ENCODE results near the genes IVD and CHST14.

DNA sequence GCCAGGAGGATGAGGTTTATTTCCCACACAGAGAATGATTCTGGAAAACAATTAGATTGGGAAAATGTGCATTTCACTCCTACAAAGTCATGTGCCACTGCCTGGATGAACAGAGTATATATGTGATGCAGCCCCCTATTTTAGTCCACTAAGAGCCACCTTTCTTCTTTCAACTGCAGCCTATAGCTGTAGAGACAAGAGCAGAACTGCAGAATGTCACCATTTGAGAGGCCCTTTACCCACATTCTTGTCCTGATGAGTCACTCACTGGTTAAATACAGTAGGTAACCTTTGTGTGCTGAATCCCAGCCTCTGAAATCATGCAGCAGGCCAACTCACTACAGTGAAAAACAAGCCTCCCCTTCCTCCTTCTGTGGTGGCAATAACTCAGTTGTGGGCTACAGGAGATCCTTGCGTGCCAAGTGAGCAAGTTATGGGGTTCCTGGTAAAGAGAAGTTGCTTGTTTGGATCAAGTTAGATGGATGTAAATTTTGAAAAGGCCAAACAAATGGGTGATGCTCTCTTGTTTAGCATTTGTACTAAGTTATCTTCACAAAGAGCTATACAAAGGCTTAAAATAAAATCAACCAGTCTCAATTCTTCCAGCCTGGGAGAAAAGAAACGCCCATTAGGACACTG, 452.6 kb upstream of the THBS1 start:
- RRBS, result no CpG with 5 or more reads among the region's 2 CpGs

DNA sequence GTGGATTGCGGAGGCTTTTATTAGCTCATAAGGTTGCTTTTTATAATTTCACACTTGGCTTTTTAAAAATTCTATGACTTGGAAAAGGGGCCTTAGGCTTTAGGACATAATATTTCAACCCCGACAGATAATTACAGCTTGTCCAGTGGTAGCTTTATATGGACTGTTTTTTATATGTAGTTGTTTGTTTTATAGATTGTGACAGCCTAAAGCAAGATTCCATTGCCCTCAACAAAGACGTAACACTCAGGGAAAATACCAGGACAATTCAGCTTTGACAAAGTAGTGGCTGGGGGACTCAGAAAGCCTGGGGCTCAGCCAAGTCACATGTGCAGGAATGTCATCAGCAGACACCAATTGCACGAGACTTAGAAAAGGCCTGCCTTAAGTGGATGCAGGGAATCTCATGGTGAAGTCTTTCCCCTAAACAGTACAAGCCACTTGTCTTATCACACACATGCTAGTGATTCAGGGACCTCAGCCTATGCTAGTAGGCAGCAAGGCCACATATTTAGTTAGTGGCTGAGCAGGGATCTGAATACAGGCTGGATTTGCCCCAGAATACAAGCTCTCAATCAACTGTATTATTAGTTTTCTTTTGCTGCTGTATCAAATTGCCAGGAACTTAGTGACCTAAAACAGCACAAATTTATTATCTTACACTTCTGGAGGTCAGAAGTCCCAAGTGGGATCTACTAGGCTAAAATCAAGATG, 381.8 kb upstream of the THBS1 start:
- RRBS, result no CpG with 5 or more reads among the region's 4 CpGs

DNA sequence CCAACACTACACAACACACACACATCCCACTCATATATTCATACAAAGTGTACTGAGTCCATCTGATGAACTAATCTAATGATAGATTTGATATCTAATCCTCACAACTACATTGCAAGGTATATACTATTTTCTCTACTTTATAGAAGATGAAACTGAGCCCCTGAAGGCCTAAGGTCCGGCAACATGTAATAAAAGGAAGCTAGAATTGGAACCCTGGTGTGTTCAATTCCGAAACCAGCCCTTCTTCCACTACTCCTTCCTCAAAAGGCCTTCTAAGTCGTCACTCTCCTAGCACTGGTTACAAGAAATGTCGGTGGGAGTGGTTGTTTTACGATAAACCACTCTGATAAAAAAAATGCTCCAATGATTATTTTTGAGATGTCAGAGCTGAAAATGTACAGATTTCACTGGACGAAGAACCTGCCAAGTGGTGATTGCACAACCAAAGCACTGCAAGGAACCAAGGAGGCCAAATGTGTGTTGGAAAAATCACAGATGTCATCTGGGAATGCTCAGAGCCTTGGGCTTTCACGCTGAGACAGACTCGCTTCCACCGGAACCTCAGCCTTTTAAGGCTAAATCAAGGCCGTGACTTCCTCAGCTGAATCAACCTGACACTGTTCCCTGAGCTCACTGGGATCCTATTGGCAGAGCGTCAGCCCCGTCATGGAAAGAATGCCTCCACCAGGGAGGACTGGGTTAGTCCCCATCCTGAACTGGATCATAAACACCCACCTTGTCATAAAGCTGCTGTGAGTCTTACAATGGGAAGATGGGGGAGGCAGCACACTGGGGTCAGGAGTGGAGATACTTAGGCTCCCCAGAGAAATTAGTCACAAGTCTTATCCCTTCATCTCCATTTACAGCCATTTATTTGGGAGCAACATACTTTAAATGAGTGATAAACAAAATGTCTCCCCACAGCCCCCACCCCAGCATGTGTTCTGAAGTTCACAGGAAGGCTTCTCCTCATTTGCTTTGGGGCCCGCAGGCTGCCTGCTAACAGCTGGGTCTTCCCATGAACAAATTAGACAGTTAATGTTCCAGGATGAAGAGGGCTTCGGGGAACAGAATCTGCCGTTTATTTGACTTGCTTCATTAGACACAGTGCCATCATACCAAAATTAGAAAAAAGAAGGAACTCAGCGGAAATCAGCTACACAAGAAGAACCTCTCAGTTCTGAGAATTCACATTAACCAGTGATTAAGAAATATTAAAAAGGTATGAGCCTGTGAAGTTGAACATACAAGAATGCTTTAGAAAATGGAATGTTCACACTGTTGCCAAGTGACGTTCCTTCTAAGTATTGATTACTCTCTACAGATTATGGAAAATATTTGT, 107.9 kb upstream of the THBS1 start:
- RRBS, result no CpG with 5 or more reads among the region's 17 CpGs

DNA sequence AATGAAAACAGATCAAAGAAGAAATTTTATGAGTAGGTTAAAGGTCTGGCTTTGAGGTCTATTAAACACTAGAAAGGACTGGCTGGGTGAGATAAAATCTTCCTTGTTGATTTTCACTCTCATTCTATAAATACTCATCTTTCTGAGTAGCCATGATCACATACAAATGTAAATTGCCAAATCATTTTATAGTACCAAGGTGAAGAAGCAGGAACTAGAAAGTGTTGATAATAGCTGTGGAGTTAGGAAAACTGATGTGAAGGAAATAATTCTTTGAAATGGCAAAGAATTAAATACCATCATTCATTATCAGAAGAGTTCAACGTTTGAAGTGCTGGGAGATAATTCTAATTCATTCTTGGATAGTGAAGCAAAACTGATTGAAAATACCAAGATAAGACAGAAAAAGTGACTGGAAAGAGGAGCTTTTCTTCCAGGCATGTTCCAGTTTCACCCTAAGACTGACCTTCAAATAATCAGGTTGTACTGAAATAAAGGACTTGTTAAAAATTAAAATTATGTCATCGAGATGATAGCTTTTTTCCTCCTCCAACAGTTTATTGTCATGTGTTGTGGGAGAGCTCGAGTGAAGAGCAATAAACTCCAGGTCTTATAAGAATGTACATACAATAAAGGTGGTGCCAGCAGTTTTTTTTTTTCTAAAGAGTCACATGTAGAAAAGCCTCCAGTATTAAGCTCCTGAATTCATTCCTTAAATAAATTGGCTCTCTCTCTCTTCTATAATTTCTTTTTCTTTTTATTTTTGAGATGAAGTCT, 17.5 kb downstream of the THBS1 start:
- RRBS, result no CpG with 5 or more reads among the region's 3 CpGs

DNA sequence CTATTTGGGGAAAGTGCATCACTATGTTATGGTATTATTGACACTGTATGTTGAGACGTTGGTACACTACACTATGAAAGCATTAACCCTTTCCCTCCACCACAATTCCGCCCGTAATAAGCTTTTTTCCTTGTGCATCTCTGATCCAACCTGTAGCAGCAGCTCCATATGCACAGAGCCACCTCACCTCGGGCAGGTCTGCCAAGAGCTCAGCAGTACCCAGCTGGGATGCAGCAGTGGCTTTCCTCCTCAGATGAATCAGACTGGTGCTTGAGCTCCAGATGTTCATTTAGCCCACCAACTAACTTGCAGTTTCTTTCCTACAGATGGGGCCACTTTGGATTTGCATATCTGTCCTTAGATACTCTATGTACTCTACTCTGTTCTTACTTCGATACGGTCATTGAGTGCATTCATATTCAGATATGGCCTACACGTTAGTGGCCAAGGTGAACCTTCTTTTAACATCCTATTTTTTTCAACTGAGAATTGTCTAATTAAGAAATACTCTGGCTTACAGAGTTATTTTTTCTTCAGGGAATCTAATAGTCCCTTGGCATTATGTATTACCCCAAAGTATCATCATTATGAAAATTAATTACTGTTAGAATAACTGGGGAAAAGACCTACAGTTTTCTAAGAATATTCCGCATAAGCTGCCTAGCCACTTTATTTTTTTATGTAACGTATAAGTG, 14.9 kb upstream of the FSIP1 start:
- RRBS, result no CpG with 5 or more reads among the region's 9 CpGs

DNA sequence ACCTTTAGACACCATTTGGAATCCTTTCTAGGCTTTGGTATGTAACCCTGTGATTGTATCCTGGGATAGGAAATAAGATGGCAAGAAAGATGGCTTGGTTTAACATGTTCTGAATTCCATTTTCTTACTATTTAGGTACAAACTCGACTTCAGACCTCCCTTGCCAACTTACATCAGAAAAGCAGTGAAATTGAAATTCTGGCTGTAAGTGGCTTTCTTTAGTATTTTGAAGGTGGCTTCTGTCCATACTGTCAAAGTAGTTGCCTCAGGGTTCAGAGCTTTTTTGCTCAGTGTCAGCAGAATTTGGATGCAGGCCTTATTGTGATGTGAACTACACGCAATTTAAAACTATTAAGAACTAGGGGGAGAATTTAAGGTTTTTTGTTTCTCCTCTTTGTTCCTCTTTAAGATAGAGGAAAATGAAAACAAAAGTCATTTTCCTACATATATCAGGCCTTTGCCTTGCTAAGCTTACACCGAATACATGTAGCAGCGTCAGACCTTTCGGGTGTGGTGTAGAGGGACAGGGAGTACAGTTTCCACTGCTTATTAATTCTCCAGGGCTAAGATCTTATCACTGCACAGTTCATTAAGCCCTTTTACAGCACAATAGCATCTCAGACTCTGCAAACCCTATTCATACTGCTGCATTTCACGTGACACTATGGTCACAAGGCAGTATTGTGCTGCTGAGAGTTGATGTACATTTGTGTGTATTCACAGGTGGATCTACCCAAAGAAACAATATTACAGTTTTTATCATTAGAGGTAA, 6.8 kb downstream of the SRP14 start:
- RRBS, result no CpG with 5 or more reads among the region's 6 CpGs

- RRBS, result no CpG with 5 or more reads among the region's 5 CpGs
Measured at GRCh38 chr15:40051557-40052084, 12.6 kb upstream of the SRP14 start.

DNA sequence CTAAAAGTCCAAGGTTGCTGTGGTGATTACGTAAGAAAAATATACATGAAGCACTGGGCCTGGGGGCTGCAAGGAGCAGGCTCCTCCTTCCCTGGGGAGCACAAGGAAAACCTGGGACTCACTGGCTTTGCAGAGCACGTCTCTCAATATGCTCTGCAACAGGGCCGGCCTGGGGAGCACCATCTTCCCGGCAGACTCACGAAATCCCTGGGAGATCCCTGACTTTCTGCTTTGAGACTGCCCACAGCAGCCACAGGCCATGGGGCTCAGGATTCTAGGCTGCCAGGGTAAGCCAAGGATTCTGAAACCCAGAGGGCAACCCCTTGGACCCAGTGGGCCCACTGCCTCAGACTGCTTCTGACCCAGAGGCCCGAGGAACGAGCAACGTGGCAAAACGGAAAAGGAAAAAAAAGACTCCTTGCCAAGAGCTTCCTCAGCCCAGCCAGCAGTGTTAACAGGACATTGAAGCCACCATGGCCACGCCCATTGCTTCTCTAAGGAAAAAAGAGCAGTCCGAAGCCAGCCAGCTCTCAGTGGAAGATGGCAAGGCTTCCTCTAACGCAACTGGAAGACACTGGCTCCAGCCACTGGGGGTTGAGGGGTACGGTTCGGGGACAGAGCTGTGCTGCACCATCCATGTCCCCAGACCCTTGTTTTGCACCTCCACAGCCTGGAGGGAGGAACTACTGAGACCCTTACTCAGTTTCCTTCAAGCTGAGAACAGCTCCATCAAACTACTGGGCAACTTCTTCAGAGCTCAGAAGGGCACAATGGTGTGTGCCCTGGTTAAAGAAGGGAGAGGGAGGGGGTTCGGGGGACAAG, 10.8 kb downstream of the BMF start:
- RRBS, result no CpG with 5 or more reads among the region's 15 CpGs

GRCh38 chr15:40282065-40282506, 778 bp downstream of the ANKRD63 start:
- RRBS, result no CpG with 5 or more reads among the region's 60 CpGs

DNA sequence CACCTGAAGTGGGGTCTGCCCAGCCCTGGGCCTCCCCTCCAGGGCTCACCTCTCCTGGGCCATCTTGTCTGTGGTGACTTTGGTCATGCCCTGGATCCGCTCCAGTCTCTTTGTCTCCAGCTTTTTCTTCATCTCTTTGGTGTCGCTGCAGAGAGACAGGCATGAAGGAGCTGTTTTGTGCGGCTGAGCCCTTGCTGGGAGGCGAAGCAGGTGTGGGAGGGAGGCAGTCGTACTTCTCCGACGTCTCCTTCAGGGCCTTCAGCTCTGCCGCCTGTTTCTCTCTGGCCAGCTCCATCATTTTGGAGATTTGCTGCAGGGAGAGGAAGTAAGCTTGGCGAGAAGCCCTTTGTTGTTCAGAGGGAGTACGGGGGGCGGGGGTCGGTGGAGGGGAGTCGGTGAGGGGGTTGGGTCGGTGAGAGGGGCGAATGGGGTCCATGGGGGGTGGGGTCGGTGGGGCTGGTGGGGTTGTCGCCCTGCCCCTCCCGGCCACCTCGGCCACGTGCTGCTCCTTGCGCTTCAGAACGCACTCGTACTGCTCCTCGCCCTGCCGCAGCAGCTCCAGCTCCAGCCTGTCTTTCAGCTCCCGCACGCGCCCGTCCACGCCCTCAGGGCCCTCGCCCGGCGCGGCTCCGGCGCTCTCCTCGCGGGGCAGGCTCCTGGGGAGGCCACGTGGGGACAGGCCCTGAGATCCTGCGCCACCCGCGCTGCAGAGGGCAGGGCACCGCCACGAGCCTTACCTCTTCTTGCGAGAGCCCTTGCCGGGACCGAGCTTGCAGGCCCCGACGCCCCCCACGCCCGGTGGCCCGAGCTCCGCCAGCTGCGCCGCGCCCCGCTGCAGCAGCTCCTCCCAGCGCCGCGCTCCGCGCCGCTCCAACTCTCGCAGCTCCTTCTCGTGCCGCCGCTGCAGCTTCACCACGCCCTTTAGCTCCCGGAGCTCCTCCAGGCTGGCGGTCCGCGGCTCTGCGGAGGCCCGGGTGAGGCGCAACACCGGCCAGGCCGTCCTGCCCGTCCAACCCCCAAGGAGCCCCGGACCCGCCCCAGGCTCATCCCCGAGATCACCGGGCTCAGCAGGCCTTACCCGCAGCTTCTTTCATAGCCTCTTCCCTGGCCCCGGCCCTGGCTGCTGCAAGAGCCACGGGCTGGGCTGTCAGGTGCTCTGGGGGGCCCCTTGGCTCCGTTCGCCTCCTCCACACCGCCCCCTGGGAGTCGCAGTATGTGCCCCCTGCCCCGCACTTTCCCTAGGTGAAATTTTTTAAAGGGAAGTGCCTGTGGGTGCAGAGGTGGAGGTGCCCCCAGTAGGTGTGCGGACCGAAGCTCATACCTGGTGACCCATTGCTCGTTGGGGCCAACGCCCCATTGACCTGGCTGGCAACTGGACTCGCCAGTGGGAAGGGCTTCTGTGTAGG, 8.2 kb upstream of the ANKRD63 start:
- RRBS, result 4% methylated on average over 19 of the region's 95 CpGs

GRCh38 chr15:40296526-40297193, 11.1 kb downstream of the PLCB2 start:
- RRBS, result no CpG with 5 or more reads among the region's 6 CpGs

DNA sequence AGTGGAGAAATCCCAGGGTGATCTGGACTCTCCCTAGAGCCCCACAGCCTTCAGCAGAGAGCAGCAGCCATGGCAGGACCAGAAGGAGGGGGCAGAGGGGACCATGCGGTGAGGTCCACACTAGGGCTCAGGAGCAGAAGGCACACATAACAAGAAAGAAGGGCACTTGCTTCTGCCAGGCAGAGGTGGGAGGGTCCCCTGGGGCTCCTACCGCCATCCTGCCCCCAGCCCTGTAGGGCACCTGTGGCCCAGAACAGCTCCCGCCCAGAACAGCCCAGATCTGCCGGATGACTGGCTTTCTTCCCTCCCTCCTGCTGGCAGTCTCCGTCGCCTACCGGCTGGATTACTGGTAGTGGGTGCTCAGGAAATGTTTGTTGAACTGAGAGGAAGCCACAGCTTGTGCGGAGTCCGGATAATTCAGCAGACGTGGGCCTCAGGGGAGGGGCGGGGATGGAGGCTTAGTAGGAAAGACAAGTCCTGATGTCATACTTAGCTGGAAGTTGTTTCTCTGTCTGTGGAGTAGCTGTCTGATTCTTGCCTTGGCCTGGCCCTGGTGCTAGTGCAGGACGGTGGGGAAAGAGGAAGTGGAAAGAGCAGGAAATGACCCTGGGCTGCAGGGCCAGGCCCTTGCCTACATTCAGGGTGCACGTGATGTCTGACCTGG, 6.8 kb downstream of the CCDC9B start:
- RRBS, result 1% methylated on average over 6 of the region's 13 CpGs

DNA sequence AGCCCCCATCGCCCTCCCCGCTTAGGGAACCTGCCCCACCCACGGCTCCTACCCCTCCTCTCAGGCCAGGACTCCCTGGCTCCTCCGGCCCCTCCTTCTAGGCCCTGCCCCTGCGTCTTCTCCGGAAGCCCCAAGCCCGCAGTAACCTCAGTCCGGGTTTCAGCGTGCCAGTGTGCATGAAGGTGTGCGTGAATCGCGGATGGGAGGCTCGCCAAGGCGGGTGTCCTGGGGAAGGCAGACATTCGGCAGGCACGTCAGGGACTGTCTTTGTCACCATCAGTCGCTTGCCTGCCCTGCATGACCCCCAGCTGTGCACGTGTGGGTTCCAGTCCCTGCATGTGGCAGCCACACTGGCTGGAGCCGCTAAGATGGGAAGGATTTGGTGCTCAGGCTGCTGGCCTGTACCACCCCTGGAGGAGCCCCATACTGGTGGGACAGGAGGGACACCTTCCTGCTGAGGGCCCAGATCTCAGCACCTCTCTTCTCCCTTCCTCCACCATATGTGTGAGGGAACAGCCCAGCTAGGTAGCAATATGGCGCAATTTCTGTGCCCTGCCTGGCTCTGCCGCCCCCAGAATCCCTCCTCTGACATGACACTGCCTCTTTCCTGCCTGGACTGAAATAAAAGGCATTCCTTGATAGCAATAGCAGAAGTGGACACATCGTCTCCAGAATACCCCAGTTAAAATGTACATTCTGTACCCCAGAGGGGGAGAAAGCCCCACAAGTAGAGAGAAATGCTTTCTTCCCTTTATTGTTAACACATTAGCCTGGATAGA, 818 bp downstream of the DISP2 start:
- RRBS, result 10% methylated on average over 2 of the region's 22 CpGs

GRCh38 chr15:40405460-40406001, at the start of gene IVD:
TSS of gene IVD (plus strand) at chr15:40405795.
- RRBS, result no CpG with 5 or more reads among the region's 37 CpGs

GRCh38 chr15:40420712-40421169, 15.1 kb downstream of the IVD start:
- RRBS, result no CpG with 5 or more reads among the region's 4 CpGs

GRCh38 chr15:40470473-40471305, at the start of gene CHST14:
TSS of gene CHST14 (plus strand) at chr15:40470984.
- RRBS, result 2% methylated on average over 52 of the region's 72 CpGs

DNA sequence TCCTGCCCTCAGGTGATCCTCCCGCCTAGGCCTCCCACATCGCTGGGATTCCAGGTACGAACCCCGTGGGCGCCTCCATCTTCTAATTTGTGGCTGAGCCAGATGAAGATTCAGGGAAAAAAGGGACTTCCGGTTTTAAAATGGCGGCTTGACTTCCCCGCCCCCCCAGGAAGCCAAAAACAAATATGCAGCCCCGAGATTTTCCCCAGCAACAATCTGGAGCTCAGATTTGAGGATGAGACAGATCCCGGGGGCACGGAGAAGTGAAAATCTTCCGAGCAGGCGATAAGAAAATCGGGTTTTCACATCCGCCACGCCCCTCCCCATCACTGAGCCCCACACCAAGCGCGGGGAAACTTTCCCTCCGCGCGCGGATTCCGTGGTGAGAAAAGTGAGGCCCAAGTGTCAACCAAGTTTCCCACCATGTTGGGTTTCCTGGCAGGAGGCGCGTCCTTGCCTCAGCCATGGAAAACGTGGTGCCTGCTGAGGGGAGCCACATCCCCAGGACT, 15.5 kb downstream of the CHST14 start:
- RRBS, result no CpG with 5 or more reads among the region's 26 CpGs

DNA sequence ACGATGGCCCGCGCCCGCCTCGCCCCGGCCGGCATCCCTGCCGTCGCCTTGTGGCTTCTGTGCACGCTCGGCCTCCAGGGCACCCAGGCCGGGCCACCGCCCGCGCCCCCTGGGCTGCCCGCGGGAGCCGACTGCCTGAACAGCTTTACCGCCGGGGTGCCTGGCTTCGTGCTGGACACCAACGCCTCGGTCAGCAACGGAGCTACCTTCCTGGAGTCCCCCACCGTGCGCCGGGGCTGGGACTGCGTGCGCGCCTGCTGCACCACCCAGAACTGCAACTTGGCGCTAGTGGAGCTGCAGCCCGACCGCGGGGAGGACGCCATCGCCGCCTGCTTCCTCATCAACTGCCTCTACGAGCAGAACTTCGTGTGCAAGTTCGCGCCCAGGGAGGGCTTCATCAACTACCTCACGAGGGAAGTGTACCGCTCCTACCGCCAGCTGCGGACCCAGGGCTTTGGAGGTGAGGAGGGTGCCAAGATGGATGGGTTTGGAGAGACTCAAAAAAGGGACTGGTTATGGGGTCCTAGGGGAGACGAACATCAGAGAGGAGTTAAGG, 800 bp downstream of the SPINT1 start:
- RRBS, result 2% methylated on average over 20 of the region's 46 CpGs

GRCh38 chr15:40906950-40907403, 12.7 kb downstream of the VPS18 start:
- RRBS, result 9% methylated on average over 6 of the region's 15 CpGs

DNA sequence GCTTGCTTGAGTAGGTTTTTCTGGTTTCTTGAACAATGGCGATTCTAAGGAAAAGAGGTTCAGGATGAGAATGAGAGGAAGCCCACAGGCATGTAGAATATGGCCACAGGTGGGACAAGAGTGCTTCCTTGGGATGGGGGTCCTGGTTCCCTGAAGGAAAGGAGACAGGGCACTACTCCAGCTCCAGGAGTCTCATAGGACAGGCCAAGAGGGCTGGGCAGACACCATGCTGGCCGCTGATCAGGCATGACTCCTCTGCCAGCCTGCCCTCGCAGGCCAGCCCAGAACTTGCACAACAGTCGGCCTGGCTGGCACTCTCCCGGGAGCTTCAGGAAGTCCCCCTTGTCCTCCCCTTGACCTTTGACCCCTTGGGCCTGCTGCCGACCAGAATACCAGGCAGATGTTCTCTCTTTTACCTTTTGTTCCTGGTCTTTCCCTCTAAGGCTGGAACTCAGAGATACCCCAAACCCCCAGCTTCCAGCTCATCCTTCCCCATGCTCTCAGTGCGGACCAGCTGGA, 15.4 kb downstream of the VPS18 start:
- RRBS, result no CpG with 5 or more reads among the region's 7 CpGs